HT-29 (cell line): ENCODE data around the gene SLC6A3.

DNA sequence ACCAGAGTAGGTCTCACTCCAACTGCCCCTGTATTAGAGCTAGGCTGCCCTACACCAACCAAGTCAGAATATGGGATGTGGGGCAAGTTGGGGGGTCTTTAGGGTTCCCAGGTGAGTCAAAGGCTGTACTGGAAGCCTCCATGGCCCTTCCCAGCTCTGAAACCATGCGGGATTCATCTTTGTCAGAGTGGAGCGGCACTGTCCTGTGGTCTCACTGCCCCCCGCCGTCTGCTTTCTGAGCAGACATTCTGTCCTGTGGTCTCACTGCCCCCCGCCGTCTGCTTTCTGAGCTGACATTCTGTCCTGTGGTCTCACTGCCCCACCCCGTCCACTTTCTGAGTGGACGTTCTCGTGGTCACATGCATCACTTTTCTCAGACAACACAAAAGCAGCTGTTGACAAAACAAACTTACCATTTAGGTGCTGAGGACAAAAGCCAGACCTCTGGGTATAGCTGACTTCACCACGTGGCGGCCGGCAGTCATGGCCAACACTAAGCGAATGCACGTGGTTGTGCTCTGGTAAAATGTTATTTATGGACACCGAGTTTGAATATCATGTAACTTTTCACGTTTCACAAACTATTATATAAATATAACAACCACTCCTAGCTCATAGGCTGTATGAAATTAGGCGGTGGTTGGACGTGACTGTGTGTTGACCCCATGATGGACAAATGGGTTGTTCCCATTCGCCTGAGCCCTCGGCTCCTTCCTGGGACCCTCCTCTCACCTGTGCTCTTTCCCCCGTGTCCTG, 2.8 kb downstream of the LRRC14B start:
- RAMPAGE, long total RNA = no peak

DNA sequence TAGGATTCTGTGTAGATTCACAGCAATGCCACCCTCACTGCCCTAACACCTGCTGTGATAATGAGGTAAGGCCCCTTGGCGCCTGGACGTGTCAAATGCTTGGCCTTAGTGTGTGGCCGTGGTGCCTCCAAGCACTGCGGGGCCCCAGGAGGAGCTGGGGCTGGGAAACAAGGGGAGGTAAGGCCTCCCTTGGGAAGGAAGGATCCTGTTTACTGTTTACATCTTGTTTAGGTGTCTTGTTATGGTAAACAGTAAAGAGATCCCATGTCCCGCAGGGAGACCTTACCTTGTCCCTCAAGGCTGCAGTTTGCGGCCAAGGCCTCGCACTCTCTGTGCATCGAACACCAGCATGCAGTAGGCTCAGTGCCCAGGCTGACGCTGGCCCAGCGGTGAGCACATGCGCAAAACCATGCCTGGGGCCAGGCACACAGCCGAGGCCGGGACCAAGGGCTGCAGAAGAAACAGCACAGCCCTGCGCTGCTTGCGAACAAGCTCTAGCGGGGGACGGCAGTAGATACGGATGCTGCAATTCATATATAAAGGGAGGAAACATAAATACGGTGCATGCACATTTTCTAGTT, 24.2 kb downstream of the AHRR start:
- RAMPAGE, long total RNA = no peak

DNA sequence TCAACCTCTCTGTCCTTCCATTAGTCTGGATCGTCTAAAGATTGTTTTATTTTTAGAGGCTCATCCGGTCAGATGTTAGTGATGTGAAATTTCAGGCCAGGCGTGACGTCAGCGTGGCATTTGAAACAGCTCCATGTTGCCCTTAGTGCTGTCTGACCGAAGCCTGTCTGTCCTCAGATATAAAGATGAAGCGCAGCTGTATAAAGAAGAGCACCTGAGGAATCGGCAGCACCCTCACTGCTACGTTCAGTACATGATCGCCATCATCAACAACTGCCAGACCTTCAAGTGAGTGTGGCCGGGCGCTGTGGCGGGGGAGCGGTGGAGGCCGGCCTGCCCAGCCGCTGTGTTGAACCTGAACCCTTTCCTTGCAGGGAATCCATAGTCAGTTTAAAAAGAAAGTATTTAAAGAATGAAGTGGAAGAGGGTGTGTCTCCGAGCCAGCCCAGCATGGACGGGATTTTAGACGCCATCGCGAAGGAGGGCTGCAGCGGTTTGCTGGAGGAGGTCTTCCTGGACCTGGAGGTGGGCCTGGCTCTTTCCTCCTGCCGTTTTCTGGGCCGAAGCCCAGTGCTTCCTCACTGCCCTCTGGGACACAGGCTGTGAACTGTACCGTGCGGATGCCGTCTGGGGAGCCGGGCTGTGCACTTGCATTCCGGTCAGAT, 18.9 kb downstream of the EXOC3 start:
- RAMPAGE, long total RNA = no peak

DNA sequence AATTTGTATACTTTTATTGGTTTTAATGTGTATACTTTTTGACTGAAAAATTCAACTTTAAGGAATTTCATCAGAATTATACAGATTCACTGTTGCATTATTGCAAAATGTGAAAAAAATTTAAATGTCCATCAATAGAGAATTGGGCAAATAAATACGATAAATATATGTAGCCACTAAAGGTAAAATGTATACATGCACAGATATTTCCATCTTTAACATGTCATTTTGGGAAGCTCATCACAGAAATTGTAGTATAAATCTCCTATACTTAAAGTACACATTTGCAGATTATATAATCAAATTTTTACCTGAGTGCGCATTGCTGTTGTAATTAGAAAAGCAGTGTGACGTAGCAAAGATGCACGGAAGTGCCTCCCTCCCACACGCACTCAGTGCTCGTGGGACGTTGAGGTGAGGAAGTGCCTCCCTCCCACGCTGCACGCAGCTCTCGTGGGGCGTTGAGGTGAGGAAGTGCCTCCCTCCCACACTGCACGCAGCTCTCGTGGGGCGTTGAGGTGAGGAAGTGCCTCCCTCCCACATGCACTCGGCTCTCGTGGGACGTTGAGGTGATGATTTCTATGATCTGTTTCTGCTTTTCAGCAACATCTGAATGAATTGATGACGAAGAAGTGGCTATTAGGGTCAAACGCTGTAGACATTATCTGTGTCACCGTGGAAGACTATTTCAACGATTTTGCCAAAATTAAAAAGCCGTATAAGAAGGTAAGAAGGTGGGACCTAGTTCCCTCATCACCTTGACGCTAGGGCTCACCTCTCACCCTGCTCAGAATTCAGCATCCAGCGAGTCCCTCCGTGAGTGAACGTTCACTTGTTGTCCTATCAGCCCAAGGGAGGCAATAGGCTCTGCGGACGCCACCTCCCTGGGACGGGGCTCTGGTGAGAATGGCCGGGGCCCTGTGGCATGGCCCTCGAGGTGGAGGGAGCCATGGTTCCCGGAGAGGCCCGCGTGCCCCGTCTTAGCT, 21.0 kb downstream of the EXOC3 start:
- RAMPAGE, long total RNA = no peak

- RAMPAGE, long total RNA = no peak
These were observed 34.1 kb downstream of the EXOC3 start for GRCh38 chr5:477027-477582.

DNA sequence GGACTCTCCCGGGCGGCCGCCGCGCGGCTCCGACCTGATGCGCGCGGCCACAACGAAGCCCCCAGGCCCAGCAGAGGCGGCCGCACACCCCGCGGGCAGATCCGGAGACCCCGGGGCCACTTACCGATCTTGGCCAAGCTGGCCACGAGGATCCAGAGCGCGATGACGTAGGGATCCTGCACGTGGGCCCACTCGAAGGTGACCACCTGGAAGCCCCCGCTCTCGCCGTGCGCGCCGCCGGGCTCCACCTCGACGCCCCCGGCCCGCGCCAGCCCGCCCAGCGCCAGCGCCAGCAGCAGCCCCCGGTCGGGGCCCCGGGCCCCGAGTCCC, 296 bp downstream of the SLC9A3 start:
- RAMPAGE, long total RNA = no peak

- RAMPAGE, long total RNA = no peak
These were observed 8.0 kb upstream of the ZDHHC11 start for GRCh38 chr5:858760-859227.

GRCh38 chr5:958544-959545, 49.8 kb upstream of the NKD2 start:
- RAMPAGE, long total RNA = no peak

DNA sequence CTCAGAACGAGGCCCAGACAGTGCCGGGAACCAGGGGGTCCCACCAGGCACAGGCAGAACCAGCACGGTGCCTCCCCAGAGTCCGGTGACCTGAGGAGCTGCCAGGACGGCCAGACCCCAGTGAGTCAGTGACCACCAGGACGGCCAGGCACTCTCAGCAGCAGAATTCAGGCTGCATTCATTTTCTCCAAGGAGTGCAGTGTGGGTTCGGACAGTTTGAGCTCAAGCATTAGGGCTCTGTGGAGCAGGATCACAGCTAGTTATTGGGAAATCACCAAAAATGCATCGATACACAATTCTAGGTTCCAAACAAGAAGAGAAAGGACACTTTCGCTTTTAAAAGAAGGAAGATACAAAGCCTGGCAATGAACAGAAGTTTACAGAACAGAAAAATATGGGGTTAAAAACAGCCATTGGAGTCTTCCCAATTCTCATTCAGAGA, 43.6 kb upstream of the NKD2 start:
- RAMPAGE, long total RNA = no peak

- RAMPAGE, long total RNA = no peak
These were observed 4.8 kb downstream of the SLC12A7 start for GRCh38 chr5:1106896-1107539.

DNA sequence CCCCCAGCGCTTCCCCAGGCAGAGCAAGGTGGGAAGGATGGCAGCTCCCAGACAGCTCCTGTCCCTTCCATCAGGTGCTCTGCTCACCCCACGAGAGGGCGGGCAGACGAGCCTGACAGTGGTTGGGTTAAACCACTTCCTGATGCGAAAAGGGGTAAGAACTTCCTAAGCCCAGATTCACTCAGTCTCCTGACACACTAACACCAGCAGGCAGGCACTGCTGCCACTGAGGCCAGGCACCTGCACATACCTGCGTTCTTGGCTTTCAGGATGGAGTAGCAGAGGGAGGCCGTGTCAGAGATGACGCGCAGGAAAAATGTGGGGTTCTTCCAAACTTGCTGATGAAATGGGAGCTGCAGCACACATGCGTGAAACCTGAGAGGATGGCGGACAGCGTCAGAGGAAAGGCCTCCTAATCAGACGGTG, 29.9 kb downstream of the SLC6A18 start:
- RAMPAGE, long total RNA = no peak

DNA sequence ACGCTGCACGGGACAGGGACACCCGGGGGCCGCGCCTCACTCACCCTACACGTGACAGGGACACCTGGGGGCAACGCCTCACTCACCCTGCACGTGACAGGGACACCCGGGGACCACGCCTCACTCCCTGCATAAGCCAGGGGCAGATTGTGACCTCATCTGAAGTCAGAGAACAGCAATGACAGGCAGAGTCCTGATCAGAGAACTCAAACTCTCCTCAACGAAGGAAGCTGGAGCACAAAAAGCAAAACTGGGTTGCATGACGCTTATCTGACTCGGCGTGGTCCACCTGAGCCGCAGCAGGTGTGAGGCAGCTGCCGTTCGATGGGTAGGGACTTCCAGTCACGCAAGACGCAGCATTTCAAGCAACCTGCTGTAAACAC, 3.2 kb downstream of the TERT start:
- RAMPAGE, long total RNA = no peak

GRCh38 chr5:1315375-1316417, 20.8 kb upstream of the TERT start:
- RAMPAGE, long total RNA = no peak

DNA sequence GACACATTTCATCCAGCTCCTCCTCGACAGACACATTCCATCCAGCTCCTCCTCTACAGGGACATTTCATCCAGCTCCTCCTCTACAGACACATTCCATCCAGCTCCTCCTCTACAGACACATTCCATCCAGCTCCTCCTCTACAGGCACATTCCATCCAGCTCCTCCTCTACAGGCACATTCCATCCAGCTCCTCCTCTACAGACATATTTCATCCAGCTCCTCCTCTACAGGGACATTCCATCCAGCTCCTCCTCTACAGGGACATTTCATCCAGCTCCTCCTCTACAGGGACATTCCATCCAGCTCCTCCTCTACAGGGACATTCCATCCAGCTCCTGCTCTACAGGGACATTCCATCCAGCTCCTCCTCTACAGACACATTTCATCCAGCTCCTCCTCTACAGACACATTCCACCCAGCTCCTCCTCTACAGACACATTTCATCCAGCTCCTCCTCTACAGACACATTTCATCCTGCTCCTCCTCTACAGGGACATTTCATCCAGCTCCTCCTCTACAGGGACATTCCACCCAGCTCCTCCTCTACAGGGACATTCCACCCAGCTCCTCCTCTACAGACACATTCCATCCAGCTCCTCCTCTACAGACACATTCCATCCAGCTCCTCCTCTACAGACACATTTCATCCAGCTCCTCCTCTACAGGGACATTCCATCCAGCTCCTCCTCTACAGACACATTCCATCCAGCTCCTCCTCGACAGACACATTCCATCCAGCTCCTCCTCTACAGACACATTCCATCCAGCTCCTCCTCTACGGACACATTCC, 17.5 kb downstream of the CLPTM1L start:
- RAMPAGE, long total RNA = no peak

DNA sequence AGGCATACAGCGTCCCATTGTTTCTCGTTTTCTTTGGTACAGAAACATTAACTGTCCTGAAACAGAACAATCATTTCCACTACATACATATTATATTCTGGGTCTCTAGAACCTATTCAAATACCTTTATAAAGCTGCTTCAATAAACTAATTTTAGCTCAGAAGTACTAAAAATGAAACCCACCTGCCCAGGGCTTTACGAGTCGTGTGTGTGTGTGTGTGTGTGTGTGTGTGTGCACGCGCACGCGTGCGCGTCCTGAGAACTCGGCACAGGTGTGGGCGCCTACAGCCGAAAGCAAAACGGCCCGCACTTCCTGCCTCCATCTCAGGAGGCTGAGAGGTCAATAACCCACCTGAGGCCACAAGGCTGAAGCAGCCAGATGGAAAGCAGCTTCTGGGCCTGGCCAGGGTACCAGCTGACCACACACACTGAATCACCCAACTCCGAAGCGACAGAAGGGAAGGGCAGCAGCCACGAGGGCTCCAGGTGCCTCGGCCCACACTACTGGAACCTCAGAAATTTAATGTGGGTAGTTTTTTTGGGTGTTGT, 3.0 kb downstream of the CLPTM1L start:
- RAMPAGE, long total RNA = no peak

- RAMPAGE, long total RNA = no peak
These were observed at the start of gene SLC6A3 for GRCh38 chr5:1445307-1445694. Gene SLC6A3, minus strand, starts transcription at chr5:1445440.

- RAMPAGE, long total RNA = no peak
These were observed 32.1 kb upstream of the SLC6A3 start for GRCh38 chr5:1477070-1477983.

GRCh38 chr5:1536322-1536891, 12.6 kb upstream of the LPCAT1 start:
- RAMPAGE, long total RNA = no peak

DNA sequence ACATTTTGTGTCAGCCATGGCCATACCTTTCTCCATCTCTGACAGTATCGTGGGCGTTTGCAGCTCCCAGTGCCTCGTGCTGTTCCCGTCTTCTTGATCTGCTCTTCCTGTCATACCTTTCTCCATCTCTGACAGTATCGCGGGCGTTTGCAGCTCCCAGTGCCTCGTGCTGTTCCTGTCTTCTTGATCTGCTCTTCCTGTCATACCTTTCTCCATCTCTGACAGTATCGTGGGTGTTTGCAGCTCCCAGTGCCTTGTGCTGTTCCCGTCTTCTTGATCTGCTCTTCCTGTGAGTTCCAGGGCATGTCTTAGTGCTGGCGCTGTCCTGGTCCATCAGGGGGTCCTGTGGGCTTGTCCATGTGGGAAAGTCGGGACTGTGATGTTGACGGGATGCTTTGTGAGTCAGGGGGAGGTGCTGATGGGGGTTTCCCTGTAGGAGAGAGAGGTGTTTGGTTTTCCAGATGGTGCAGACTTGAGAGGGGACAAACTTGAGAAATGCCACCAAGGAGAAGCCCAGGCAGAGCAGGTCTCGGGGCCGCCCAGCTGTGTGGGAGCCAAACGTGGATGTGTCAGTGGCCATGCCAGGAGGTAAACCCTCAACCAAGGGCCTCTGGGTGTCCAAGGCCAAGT, 88.0 kb upstream of the LPCAT1 start:
- RAMPAGE, long total RNA = no peak

DNA sequence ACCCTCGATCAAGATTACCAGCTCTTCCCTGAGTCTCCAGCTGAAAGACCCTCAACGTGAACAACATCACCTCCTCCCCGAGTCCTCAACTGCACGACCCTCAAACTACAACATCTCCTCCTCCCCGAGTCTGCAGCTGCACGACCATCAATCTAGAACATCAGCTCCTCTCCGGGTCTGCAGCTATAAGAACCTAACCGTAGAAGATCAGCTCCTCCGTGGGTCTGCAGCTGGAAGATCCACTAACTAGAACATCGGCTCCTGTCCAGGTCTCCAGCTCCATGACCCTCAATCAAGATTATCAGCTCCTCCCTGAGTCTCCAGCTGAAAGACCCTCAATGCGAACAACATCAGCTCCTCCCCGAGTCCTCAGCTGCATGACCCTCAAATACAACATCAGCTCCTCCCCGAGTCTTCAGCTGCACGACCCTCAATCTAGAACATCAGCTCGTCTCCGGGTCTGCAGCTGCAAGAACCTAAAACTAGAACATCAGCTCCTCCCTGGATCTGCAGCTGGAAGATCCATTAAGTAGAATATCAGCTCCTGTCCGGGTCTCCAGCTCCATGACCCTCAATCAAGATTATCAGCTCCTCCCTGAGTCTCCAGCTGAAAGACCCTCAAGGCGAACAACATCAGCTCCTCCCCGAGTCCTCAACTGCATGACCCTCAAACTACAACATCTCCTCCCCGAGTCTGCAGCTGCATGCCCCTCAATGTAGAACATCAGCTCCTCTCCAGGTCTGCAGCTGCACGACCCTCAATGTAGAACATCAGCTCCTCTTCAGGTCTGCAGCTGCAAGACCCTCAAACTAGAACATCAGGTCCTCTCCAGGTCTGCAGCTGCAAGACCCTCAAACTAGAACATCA, 100.5 kb upstream of the LPCAT1 start:
- RAMPAGE, long total RNA = no peak